Breast epithelium (tissue), 2 donors: Measurements from ENCODE around the gene GPLD1.

GRCh38 chr6:20534928-20535335 is 675 bp downstream of the CDKAL1 start:
- PRO-cap: no peak
- RAMPAGE, long total RNA, 2 experiments: no peak in any of the 2 experiments

GRCh38 chr6:21188741-21189336 is 404.7 kb upstream of the SOX4 start:
- PRO-cap: no peak
- RAMPAGE, long total RNA, 2 experiments: no peak in any of the 2 experiments

- PRO-cap: unidirectional peak, plus-strand start at chr6:21594250
- RAMPAGE, long total RNA, 2 experiments: no peak in any of the 2 experiments
Measured at GRCh38 chr6:21594129-21594347, 487 bp downstream of the SOX4 start.

- PRO-cap: no peak
- RAMPAGE, long total RNA, 2 experiments: no peak in any of the 2 experiments
Measured at GRCh38 chr6:21844907-21845527, 251.5 kb downstream of the SOX4 start.

GRCh38 chr6:22025006-22026425 is 271.3 kb downstream of the PRL start:
- PRO-cap: no peak
- RAMPAGE, long total RNA, 2 experiments: no peak in any of the 2 experiments

GRCh38 chr6:22145872-22146439 is 150.9 kb downstream of the PRL start:
- PRO-cap: no peak
- RAMPAGE, long total RNA, 2 experiments: no peak in any of the 2 experiments

GRCh38 chr6:22149602-22150316 is 147.1 kb downstream of the PRL start:
- PRO-cap: no peak
- RAMPAGE, long total RNA, 2 experiments: no peak in any of the 2 experiments

DNA sequence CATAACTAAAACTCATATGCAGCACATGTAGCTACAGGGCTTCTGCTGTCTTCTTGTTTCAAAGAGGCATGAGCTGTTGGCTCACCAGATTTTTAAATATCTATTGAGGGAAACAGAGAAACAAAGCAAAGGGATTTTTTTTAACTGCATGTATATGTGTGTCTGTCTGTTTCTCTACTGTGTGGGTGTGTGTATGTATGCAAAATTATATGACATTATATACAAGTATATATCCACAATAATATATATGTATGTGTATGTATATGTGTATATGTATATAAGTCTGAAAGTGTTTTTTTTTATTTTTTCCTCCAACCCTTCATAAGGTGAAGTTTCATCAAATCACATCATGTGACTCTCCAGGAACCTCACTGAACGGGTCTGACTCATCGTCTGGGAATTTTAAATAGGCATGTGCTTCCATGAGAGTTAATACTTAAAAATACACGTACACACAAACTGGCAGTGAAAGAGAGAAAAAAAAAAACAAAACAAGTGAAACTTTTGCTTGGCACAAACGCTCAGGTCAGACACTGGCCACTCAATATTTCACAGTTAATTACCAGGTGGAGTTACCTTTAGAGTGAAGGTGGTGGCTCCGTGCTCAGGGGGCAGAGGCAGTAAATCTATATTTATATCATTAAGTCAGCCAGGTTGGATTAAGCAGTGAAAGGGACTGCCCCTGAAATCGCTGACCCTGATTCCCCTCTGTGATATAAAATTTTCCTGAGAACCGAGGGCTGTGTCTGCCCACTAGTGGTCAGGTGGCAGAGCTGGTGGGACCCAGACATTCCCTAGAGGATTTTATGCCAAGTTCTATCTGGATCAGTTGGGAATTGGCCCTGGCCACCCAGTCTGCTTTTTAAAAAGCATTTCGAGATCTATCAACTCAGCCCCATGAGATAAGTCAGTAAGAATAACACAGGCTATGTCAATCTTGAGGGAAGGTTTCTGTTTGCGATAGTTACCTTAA is 258.8 kb downstream of the HDGFL1 start:
- PRO-cap: no peak
- RAMPAGE, long total RNA, 2 experiments: no peak in any of the 2 experiments

- PRO-cap: no peak
- RAMPAGE, long total RNA, 2 experiments: no peak in any of the 2 experiments
Measured at GRCh38 chr6:22880861-22881389, 311.6 kb downstream of the HDGFL1 start.

GRCh38 chr6:24489425-24490305 is at the start of gene GPLD1:
GPLD1 (minus strand) TSS chr6:24489578.
- PRO-cap: no peak
- RAMPAGE, long total RNA, 2 experiments: no peak in any of the 2 experiments

DNA sequence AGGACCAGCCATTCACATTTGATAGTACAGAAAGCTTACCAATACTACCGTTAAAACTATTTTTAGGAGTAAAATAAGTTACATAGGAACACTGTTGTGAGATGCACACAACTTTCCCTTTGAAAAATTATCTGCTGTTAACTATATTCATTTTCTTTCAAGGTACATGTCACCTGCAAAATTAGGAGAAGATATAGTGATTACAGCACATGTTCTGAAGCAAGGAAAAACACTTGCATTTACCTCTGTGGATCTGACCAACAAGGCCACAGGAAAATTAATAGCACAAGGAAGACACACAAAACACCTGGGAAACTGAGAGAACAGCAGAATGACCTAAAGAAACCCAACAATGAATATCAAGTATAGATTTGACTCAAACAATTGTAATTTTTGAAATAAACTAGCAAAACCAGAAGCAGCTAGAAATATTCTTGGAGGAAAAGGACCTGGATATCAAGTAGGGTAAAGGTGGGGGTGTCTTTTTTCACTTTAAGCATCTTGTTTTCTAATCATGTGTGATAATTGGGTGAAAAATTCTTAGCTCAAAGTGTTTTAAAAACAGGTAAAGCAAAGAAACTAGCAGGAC is 17.6 kb downstream of the C6orf62 start:
- PRO-cap: no peak
- RAMPAGE, long total RNA, 2 experiments: no peak in any of the 2 experiments

DNA sequence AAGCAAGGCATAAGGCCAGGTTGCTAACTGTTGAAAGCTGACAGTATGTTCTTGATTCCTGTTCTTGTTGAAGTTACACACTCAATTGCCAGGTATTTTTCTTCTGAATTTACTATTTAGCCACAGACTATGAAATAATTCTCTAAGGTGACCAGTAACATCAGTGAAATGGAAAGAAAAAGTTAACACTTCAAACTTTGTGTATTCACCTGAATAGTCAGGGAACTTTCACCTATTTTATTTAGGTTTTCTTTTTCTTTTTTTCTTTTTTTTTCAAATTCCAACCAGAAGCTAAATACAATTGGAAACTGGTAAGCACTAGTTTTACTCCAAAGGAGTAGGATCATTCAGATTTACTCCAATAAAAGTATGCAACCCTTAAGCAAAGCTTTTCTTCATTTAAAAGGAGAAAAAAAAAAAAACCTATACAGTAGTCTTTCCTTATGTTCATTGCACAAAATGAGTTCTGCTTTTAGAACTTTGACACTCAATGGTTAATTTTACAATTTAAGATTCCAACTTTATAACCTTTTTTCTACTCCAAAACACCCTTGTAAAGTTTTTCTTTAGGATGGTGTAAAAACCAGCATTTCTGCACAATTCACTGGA is 14.2 kb downstream of the C6orf62 start:
- PRO-cap: no peak
- RAMPAGE, long total RNA, 2 experiments: no peak in any of the 2 experiments

DNA sequence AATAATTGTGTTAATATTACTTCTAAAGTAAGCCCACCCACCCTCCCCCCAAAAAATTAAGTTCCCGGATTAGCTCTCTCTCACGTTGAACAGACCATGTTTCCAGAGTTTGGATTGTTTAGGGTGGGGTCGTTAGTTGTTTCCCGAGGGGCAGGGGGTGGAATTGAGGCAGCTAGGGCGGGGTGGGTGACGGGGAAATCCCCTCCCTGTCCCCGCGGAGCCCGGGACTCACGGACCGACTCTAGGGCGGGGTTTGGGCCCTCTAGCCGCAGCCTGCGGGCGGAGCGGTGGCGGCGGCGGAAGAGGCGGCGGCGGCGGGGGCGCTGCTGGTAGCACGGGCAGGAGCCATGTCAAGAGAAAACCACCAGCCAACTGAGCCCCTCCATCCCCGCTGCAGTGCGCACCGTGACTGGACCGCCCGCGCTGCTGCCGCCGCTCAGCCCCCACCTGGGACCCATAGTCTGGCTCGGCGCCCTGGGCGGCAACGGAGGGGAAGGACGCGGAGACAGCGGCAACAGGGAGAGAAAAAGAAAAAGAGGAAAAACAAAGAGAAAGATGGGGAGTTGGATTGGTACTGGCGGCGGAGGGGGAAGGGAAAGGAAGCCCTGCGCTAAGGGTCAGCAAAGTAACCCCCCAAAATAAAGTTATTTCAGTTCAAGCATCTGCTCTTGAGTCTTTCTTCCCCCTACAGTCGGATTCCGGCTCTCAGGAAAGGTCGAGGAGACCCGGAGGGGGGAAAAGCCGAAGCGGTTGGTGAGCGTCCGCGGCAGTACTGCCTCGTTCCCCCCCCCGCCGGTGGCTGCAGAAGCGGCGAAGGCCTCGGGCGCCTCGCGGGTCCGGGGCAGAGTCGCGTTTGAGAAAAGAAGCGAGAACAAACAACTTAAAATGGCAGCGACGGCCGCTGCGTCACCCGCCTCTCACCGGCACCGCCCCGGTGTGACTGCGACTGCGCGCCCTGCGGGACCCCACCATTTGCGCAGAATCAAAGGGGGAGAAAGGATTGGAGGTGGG is 1.3 kb upstream of the C6orf62 start:
- PRO-cap: bidirectional peak, plus-strand start at position 271 of the sequence, minus-strand start at position 154 of the sequence; bidirectional peak, plus-strand start at position 469 of the sequence, minus-strand start at position 458 of the sequence; unidirectional peak, minus-strand start at position 855 of the sequence; unidirectional peak, minus-strand start at position 938 of the sequence
- RAMPAGE, long total RNA, 2 experiments: start-site peak on the minus strand in 2 of 2 experiments, centred at positions 873 to 885 of the sequence, 34 to 88 reads per replicate

DNA sequence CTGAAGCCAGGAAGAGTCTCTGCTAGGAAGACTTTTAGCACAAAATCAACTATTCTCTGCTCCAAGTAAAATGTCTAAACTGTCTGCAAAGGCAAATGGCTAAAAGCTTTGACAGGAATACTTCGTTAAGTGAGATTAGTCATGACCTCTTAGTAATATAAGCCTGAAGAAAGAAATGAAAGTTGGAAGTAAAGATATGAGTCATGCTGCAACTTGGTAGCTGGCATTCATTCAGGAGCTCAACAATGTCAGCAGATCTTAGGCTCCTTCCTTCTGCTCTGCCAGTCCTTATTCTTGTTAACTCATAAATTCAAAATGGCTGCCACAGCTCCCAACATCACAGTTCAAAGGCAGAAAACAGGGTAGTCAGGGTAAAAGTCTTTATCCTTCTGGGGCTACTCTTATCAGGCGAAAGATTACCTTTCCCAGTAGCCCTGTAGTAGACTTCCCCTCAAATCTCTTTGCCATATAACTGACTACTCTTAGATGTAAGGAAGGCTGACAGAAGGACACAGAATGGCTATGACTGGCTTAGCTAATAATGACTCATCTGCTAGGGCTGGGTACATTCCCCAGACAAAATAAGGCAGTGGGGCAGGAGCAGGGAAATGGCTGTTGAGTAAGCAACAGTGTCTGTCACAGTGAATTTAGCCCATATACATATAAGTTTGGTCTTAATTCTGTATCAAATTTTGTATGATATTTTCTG is 24.4 kb upstream of the C6orf62 start:
- PRO-cap: no peak
- RAMPAGE, long total RNA, 2 experiments: no peak in any of the 2 experiments

DNA sequence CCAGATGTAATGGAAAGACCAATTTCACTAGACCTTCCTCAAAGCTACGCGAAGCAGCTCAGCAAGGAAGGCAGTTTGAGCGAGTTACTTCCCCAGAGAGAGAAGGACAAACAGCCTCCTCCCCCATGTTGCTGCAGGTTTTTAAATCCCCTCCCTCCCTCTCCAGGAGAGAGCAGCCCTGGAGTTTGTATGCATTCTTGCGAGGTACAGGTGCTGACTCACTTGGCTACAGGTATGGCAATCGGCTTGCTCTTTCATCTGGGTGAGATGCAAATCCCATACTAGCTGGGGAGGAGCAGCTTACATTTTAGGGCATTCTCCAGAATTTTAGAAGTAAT is 58.6 kb downstream of the RIPOR2 start:
- PRO-cap: no peak
- RAMPAGE, long total RNA, 2 experiments: no peak in any of the 2 experiments

DNA sequence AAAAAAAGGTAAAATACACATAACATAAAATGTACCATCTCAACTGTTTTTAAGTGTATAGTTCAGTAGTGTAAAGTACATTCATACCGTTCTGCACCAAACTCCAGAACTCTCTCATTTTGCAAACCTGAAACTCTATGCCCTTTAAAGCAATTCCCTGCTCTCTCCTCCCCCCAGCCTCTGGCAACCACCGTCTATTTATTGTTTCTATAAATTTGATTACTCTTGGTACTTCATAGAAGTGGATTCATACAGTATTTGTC is 13.0 kb downstream of the RIPOR2 start:
- PRO-cap: no peak
- RAMPAGE, long total RNA, 2 experiments: no peak in any of the 2 experiments

GRCh38 chr6:24930459-24930723 is 5.4 kb downstream of the RIPOR2 start:
- PRO-cap: no peak
- RAMPAGE, long total RNA, 2 experiments: no peak in any of the 2 experiments

DNA sequence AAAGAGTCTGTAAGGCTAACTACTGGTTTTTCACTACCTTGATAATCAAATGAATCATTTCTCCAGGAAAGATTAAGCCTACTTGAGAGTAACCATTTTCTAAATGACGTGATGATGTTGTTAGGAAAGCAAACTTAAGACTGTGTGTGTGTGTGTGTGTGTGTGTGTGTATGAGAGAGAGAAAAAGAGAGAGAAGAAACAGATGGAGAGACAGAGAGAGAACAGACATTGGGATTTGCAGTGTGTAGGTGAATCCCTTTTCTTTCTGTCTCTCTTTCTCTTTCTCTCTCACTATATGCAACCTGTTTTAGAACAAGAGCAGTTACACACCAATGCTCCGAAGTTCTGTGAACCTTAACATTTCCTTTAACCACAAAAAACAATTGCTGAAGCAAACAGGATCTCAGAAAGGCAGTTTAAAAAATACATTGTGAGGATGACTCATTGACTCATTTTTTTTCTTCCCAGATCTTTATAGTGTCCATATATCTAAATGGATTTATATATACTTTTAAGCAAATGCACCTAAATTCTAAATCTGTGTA is 3.5 kb downstream of the RIPOR2 start:
- PRO-cap: no peak
- RAMPAGE, long total RNA, 2 experiments: no peak in any of the 2 experiments

- PRO-cap: no peak
- RAMPAGE, long total RNA, 2 experiments: no peak in any of the 2 experiments
Measured at GRCh38 chr6:24937726-24938146, 2.0 kb upstream of the RIPOR2 start.

DNA sequence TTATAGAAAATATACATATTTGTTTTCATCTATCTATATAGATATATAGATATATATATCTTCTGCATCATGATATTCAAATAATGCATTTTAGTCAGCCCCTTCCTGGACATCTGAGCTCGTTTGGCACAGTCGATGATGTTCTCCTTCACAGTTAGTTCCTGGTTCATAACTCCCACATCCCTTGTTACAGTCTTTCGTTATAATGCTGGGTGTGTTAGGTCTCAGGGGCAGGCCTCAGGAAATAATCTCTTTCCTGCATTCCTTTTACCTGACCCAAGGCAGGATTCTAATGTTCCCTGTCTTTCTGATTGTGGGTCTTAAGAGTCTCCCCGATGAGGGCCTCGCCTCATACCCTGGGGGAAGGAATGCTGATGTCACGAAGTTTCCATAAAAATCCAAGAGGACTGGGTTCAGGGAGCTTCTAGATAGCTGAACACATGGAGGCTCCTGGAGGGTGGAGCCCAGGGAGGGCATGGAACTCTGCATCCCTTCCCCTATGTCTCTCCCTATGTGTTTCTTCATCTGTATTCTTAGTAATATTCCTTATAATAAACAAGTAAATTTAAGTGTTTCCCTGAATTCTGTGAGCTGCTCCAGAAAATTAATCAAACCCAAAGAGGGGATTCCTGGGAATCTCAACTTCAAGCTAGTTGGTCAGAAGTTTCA is 103.9 kb upstream of the CARMIL1 start:
- PRO-cap: no peak
- RAMPAGE, long total RNA, 2 experiments: no peak in any of the 2 experiments